Measurements from ENCODE around the genes ALDH7A1 and SLC12A2.

DNA sequence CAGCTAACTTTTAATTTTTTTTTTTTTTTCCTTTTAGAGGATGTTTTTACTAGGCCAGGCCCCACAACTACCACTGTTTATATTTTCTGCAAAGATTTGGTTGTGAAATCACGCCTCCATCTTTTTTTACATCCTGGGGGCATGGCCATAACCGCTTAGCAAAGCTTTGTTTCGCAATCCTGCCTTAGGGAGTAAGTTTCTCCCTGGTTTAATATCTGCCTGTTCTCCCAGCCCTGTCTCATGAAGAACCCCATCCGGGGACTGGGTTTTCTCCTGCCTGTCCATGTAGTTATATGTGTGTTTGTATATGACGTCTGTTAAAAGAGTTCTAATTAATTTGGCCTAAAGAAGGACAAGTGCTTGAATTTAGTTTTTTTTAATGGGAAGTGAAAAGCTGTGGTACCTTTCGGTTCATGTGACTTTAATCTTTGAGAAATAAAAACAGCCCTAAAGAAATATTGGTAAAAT lies 217.2 kb upstream of the ZNF608 start:
- PRO-cap, result no peak
- RRBS, result no CpG with 5 or more reads among the region's 6 CpGs

DNA sequence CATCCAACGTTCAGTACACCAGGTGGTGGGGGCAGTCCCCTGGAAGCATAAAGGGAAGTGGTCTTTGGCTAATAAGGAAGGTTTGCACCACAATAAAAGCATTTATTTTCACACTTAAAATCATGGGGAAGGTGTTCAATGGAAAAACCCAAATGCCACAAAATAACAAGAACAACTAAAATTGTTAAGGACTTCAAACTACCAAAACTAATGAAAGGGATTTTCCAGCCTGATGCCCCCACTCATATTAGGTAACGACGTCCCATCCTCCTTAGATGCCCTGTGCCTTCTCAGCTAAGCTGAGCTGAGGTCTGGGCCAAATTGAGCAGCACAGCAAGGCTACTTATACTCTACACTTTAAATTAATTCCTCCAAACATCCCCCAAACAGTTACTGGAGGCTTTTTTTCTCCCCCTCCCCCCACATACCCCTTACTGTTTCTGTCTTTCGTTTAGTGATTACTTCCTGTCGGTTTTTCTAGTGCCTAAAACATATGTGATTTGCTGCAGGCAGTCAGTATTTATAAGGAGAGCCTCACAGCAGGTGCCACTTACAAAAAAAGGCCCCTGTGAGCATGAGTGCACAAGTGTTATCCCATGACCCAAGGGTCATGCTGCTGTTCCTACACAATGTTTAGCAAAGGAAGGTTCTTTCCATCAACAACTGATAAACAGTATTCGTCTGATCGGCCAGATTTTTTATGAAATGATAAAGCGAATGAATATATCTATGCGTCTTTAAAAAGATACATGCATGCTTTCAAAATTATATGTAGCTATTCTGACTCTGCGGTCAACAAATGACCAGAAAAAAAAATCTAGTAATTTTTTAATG lies 259.8 kb upstream of the ZNF608 start:
- PRO-cap, result no peak
- RRBS, result no CpG with 5 or more reads among the region's 10 CpGs

DNA sequence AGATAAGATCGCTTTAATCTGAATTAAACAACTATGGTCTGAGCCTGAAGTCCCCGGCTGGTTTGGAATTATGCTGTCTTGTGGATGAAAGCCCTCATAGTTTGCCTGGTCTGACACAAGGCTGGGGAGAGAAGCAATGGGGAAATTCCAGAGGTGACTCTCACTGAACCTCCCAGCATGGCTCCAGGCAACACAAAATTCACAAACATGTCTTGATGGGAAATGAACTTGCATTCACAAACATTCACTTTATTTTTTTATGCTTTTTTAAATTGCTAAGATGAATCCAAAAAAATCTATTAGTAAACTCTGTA lies 27.9 kb upstream of the GRAMD2B start:
- PRO-cap, result no peak
- RRBS, result no CpG with 5 or more reads among the region's 2 CpGs

DNA sequence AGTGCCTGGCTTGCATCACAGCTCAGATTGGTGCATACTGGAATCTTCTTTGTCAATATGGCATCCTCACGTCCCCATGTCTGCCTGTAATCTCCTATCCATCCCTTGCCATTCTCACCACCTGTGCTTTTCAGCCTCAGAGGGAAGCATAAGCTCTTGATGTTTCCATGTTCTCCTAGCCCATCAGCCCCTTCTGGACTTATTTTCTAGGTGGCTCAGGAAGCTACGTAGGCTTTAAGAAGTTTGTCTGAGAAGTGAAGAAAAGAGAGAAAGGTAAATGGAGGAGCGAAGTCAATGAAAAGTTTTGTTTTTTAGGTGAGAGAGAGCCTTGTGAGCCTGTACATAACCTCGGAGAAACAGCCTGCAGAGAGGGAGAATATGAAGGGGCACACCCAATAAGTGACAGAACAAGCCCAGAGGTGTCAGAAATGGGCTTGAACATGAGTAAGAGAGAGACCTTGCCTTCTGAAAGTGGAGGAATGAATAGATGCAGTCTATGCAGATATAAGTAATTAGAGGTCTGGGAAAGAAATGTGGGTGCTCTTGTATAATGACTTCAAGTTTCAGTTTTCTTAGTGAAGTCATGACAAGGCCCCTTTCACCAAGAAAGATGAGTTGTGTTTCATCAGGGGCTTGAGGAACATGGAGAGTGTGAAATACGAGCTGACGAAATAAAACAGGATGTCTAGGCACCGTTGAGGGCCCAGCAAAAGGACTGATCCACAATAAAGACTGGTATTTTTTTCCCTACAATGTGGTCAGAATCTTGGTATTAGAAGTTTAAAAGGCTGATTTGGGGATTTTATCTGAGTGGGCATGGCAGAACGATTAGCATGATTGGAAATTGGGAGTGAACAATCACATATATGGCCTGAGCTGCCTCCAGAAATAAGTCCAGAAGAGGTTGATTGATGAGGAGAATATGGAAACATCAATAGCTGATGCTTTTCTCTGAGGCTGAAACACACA lies 15.0 kb downstream of the GRAMD2B start:
- PRO-cap, result no peak
- RRBS, result no CpG with 5 or more reads among the region's 8 CpGs

DNA sequence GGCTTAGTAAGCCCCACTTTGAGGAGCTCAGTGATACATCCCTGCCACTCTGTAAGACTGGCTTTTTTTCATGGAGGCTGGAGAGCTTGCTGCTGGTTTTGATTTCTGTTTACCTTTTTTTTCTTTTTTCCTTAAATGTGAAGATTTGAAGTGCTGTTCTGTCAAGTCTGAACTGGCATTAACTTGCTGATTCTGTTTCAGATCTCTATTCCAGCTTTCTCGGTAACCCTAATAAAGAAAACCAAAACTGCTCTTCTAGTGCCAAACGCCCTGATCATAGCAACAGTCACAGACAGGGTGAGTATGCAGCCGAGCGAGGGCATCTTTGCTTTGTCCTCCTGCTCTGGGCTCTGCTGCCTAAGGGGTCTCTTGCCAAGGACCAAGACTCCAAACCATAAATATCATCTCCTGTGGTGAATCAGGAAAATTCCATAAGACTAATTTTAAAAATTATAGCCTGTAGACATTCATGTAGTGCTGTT lies 54.3 kb downstream of the GRAMD2B start:
- PRO-cap, result no peak
- RRBS, result no CpG with 5 or more reads among the region's 4 CpGs

DNA sequence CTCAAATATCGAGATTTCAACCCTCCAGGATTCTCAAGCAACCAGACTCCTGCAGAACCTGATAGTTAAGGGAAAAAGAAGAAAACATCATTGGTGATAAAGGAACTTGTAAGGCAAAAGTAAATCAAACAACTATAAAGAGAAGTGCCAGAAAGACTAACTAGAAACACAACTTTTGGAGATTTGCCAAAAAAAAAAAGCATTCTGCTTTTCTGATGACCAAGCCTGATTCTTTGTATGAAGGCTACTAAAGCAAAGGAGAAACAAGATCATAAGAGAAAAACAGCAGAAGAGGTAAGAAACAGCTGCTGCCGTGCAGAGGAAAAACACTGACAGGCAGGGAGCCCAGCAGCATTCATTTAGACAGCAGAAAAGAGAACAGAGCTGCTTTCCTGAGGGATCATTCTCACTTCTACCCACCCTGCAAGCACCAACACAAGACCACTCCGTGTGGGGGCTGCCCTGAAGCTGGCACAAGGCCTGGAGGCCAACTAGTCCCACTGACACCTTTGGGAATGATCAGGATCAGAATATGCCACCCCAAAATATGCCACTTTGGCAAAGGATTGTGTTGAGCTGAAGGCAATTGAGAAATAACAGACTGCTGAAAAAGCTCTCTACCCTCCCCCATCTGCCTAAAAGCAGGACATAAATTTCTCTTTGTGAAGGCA lies 75.1 kb downstream of the ALDH7A1 start:
- PRO-cap, result no peak
- RRBS, result no CpG with 5 or more reads among the region's 3 CpGs

DNA sequence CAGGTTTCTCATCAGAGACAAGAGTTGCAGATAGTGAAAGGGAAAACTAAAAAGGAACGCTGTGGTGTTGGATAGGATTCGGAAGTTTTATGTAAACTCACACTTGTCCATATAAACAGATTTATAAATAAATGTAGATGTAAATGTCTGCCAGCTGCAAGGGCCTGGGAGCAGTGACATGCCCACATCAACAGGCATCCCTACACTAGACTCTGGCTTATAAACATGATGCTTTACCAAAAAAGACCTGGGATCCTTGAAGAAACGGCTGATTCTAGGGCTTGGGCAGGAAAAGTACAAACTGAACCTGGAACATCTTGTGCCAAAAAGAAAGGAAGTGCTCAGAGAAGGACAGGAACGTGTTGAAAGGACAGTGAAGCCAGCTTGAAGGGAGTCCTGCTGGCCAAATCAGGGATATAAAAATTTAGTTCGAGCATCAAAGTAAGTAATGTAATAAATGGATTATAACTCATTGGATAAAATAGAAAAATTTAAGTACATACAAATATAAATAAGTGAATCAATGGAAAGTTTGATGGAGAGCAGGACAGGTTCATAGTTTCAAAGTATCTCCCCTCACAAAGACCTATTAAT lies 58.2 kb downstream of the ALDH7A1 start:
- PRO-cap, result no peak
- RRBS, result no CpG with 5 or more reads among the region's 5 CpGs

DNA sequence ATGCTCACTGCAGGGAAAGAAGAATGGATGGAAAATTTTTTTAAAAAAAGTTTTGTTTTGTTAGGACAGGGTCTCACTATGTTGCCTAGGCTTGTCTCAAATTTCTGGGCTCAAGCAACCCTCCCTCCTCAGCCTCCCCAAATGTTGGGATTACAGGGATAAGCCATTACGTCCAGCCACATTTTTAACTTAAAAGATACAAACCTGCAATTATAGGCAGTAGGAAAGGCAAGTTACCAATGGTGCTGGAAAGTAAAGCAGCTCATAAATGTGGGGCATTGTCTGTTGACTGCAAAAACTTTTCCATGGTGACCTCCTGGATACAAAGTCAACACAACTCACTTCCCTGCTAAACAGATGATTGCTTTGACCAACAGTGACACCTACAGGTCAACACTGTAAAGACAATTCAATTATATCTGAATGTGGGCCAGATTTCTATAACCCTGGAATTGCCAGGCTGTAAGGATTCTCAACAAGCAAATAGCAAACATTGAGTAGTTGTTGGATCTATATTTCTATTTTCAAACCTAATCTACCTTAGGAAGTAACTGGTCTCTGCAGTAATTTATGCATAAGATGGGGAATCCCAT lies 56.0 kb downstream of the ALDH7A1 start:
- PRO-cap, result no peak
- RRBS, result no CpG with 5 or more reads among the region's 1 CpG

GRCh38 chr5:126594608-126595825 lies at the start of gene ALDH7A1:
Gene ALDH7A1 (minus strand): TSS chr5:126595219.
- PRO-cap, result bidirectional peak, plus-strand start at chr5:126595361, minus-strand start at chr5:126595219
- RRBS, result 5% methylated on average over 16 of the region's 61 CpGs

GRCh38 chr5:126809953-126810308 lies 33.0 kb downstream of the LMNB1 start:
- PRO-cap, result no peak
- RRBS, result no CpG with 5 or more reads among the region's 7 CpGs

- PRO-cap, result no peak
- RRBS, result no CpG with 5 or more reads among the region's 2 CpGs
These were observed 34.1 kb downstream of the LMNB1 start for GRCh38 chr5:126810887-126811530.

- PRO-cap, result no peak
- RRBS, result no CpG with 5 or more reads among the region's 9 CpGs
These were observed 37.0 kb downstream of the LMNB1 start for GRCh38 chr5:126813910-126814336.

DNA sequence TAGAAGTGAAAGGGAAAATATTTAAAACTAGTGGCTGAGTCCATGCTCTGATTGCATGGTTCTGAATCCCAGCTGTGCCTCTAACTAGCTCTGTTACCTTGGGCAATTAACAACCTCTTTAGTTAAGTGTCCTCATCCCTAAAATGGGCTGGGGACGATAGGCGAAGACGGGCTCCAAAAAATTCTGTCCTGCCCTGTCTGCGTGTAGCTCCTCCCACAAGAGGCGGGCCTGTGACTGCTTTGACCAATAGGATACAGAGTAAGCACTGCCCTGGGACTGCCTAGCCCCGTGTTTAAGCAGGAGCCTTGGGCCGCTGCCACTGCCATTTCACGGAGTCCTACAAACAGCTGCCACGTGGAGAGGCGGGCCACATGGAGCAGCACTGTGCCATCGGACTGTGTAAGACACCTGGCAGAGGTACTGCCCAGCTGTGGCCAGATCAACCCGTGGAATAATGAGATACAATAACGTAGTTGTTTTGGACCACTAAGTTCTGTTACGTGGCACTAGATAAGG lies 87.0 kb downstream of the LMNB1 start:
- PRO-cap, result no peak
- RRBS, result no CpG with 5 or more reads among the region's 14 CpGs

DNA sequence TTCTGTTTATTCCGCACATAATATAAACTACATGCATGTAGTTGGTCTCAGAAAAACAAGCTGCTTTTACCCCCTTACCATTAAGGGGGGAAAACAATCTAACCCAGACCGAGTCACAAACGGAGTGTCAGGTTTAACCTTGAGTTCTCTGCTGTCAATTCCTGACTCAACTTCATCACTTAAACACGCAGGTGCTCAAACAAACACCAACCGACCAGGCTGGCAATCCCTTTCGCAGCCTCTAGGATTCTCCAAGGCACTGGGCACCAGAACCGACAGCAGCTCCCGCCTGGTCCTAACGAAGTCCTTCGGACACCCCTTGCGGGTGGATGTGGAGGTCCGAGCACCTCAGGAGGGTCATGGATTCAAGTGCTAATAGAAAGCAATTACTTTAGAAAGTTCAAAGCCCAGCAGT lies 931 bp downstream of the MARCHF3 start:
- PRO-cap, result no peak
- RRBS, result no CpG with 5 or more reads among the region's 12 CpGs

DNA sequence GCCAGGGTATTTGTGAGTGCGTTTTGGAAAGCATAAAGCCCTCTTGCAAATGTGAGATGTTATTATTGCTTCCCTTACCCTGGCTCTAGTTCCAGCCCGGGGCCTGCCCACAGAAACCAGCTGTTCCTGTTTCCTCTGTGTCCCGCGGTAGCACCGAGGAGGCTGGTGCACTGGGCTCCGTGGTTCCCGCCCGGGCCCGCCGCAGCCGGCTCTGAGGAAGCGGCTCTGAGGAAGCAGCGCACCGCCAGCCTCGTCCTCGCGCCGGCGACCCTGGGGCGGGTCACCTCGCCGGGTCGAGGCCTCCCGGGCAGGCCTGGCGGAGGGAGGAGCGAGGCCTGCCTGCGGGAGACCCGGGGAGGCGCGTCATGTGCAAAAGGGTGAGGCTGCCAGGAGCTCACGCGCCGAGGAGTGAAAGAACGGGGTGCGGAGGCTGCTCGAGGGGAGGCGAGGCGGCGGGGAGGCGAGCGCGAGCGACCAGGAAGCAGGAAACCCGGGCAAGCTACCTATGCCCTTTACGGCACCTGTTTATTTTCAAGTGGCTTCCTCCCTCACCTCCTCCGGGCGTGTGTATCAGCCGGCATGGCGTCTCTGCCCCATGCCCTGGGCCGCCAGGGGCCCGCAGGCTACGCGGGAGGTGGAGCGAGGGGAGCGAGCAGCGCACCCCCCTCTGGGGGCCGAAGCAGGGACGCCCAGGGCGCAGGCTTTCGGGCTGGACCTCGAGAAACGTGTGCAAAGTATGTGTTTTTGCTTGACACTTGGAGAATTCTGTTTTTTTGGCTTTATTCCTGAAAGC lies 61.2 kb upstream of the MEGF10 start:
- PRO-cap, result bidirectional peak, plus-strand start at position 253 of the sequence, minus-strand start at position 269 of the sequence; unidirectional peak, minus-strand start at position 620 of the sequence
- RRBS, result 4% methylated on average over 20 of the region's 62 CpGs

GRCh38 chr5:127285630-127285951 lies 5.0 kb upstream of the MEGF10 start:
- PRO-cap, result no peak
- RRBS, result no CpG with 5 or more reads among the region's 1 CpG

DNA sequence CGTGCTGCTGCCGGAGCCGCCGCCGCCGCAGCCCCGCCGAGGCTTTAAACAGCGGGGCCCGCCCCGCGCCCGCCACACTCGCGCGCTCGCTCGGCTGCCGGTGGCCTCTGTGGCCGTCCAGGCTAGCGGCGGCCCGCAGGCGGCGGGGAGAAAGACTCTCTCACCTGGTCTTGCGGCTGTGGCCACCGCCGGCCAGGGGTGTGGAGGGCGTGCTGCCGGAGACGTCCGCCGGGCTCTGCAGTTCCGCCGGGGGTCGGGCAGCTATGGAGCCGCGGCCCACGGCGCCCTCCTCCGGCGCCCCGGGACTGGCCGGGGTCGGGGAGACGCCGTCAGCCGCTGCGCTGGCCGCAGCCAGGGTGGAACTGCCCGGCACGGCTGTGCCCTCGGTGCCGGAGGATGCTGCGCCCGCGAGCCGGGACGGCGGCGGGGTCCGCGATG lies at the start of gene SLC12A2:
Gene SLC12A2, plus strand, starts transcription at position 75 of the 438 bp plus-strand sequence.
- PRO-cap, result bidirectional peak, plus-strand start at position 75 of the sequence, minus-strand start outside the sequence; bidirectional peak, plus-strand start at position 332 of the sequence, minus-strand start at position 237 of the sequence
- RRBS, result 2% methylated on average over 43 of the region's 63 CpGs

GRCh38 chr5:128115912-128116159 lies 32.3 kb downstream of the SLC12A2 start:
- PRO-cap, result no peak
- RRBS, result no CpG with 5 or more reads among the region's 1 CpG

DNA sequence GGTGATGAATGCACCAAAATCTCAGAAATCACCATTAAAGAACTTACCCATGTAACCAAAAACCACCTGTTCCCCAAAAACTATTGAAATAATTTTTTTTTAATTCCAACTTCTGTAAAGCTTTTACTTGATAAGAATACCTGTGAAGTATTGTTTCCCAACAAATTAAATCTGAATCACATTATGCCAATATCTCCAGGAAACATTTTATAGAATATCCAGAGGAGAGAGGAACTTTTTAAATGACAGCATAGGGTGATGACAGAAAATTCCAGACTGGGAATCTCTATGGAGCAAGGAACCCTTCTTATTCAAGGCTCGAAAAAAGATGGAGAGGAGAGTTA lies 35.0 kb downstream of the SLC12A2 start:
- PRO-cap, result no peak
- RRBS, result no CpG with 5 or more reads among the region's 1 CpG

GRCh38 chr5:129092856-129093218 lies 1.7 kb upstream of the ISOC1 start:
- PRO-cap, result no peak
- RRBS, result no CpG with 5 or more reads among the region's 3 CpGs